Thoracic aorta (tissue), 1 donor: ENCODE measurements around the genes MIF, SUSD2 and SNRPD3.

- RAMPAGE, long total RNA: no peak
Observed at GRCh38 chr22:23882681-23882964, 11.6 kb upstream of the MIF start.

DNA sequence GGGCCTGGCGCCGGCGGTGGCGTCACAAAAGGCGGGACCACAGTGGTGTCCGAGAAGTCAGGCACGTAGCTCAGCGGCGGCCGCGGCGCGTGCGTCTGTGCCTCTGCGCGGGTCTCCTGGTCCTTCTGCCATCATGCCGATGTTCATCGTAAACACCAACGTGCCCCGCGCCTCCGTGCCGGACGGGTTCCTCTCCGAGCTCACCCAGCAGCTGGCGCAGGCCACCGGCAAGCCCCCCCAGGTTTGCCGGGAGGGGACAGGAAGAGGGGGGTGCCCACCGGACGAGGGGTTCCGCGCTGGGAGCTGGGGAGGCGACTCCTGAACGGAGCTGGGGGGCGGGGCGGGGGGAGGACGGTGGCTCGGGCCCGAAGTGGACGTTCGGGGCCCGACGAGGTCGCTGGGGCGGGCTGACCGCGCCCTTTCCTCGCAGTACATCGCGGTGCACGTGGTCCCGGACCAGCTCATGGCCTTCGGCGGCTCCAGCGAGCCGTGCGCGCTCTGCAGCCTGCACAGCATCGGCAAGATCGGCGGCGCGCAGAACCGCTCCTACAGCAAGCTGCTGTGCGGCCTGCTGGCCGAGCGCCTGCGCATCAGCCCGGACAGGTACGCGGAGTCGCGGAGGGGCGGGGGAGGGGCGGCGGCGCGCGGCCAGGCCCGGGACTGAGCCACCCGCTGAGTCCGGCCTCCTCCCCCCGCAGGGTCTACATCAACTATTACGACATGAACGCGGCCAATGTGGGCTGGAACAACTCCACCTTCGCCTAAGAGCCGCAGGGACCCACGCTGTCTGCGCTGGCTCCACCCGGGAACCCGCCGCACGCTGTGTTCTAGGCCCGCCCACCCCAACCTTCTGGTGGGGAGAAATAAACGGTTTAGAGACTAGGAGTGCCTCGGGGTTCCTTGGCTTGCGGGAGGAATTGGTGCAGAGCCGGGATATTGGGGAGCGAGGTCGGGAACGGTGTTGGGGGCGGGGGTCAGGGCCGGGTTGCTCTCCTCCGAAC is at the start of gene MIF:
MIF (plus strand) TSS at position 42 of the 1,001 bp plus-strand sequence.
- RAMPAGE, long total RNA: start-site peak on the plus strand centred at position 71 of the sequence, 64 bp wide, 2,306 reads

DNA sequence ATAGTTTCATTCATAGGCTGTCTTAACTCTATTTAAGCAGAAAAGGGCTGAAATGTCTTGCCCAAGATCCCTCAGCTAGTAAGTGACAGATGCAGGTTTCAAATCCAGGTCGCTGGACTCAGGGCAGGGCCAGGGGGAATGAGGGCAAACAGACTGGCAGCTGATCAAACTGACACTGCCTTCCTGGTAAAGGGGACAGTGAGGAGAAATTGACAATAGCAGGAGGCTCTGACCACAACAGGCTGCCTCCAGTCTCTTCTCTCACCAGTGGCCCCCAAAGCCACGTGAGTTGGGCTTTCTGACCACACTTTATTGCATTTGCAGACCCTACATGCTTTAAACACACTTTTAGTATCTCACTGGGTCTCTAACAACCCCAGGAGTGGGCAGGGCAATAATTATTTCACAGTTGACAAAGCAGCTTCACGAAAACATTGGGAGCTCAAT is 16.6 kb downstream of the MIF start:
- RAMPAGE, long total RNA: no peak

GRCh38 chr22:24066252-24066693 is 55.2 kb downstream of the CABIN1 start:
- RAMPAGE, long total RNA: no peak

DNA sequence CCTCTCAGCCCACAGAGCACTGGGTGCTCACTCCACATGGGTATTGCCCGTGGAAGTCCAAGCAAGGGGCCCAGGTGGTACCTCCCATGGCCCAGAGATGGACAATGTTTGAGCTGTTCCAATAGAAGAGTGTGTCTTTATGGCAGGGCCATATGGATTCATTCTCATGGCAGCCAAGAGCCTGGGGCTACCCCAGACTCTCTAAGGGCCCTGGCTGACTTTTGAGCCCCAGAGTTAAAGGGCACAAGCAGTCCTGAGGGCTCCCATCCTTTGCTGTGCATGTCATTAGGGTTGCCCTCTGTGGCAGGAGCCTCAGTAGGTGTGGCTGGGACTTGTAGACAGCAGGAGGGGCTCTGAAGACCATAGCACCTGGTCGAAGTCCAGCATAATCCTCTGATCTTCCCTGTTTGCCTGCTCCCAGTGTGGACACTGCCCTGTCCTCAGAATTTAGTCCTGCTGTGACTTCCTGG is 33.1 kb upstream of the SUSD2 start:
- RAMPAGE, long total RNA: no peak

DNA sequence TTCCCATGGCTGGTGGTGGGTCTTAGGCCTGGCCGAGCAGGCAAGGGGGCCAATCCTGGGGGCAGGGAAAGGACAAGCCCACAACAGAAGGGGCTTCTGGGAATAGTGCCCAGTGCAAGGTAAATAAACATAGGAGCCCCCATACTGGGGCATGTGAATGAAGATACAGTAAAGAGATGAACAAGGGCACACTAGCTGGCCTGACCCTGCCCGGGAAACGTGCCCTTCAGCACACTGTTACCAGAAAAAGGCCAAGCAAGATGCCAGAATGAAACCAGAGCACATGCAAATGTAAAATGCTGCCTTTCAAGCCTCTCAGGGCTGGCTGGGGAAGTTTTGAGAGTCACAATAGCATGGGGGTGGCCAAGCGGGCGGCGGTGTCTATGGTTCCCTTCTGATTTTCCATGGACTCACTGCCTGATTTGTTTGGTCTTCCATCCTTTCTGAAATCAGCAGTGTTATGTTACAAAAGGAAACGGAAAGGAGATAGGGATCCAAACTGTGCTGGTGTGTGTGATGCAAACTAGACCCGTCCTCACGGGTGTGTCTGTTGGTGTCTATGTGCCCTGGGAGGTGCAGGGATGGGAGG is 18.9 kb upstream of the SUSD2 start:
- RAMPAGE, long total RNA: no peak

GRCh38 chr22:24180959-24181679 is at the start of gene SUSD2:
Gene SUSD2 (plus strand): TSS chr22:24181487.
- RAMPAGE, long total RNA: no peak

DNA sequence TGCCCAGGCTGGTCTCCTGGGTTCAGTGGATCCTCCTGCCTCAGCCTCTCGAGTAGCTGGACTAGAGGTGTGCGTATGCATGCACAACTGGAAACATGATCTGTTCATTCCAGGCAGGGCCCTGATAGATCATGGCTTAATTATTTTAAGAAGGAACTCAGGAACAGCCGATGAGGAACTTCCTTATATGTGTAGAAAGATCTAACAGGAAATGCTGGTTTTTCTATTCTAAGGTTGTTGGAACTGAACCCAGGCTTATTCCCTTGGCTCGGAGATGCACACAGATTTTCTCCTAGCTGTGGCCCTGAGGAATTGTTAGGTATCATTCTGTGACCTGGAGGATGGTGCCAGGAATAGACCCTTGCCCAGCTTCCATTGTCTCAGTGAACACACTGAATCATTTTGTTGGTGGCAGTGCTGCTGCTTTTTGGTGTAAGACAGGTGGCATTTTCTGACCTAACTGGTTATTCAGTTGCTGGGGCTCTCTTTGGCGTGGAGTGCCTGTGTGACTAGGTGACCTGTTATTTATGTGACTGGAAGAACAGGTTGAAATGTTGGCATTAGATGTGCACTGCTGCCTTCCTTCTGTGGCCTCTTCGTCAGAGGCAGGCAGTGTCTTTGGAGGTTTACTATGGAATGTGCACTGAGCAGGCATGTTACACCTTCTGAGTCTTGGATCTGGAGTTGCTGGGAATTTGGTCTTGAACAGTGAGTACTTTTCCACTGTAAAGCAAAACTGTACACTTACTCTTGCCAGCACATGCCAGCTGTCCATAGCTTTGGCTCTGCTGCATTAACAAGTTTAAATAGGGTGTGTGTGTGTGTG is 32.6 kb downstream of the SPECC1L start:
- RAMPAGE, long total RNA: no peak

DNA sequence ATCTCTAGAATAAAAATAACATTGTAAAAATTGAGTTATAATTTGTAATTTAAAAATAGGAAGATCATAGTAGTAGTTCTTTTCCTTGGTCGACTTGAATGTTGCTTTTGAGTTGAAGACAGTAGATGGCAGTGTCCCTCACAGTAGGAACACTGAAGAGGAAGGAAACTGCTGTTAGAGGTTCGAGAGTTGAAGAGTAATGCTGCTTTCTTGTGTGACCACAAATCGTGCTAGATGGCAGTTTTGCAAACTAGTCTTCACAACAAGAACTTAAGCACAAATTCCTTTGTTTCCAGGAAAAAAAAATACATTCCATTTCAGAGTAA is 54.4 kb downstream of the SPECC1L start:
- RAMPAGE, long total RNA: no peak

DNA sequence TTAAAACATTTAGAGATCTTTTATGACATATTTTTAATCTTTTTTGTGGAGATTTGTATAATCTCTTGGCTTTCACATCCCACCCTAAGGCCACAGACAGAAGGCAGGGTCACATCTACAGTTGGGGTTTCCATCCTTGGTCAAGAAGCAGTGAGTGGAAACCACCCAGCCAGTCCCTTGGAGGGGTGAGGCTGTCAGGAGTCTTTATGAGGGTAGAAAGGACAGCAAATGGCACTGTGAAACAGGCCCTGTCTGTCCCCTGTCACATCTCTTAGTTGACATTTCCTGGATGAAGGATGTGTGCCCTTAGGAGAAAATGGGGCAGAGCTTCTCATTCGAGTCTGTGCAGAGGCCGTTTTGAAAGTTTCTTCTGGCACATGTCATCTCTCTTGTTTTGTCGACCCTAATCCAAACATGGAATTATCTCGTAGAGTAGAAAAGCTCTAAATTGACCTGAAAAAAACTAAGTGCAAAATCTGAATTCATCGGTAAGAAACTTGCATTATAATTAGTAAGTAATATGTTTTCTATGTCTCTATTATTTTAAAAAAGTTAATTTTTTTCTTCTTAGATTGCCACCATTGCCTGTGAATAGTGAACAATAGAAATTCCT is 24.4 kb upstream of the ADORA2A start:
- RAMPAGE, long total RNA: no peak

DNA sequence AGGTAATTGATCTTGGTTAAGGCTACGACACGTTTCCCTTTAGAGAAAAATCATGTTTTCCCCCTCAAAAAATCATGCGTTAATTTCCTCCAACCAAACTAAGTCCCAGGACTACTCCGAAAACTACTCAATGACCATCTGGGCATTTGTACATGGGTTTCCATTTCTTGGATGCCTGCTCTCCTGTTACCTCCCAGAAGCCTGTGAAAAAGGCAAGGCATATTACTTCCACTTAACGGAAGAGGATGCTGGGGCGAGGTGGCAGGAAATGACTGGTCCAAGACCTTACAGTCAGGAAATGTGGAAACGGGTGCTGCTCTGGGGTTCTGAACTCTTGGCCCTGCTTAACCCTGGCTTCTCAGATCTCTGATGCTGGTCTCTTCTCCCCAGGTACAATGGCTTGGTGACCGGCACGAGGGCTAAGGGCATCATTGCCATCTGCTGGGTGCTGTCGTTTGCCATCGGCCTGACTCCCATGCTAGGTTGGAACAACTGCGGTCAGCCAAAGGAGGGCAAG is 12.9 kb downstream of the ADORA2A start:
- RAMPAGE, long total RNA: no peak

DNA sequence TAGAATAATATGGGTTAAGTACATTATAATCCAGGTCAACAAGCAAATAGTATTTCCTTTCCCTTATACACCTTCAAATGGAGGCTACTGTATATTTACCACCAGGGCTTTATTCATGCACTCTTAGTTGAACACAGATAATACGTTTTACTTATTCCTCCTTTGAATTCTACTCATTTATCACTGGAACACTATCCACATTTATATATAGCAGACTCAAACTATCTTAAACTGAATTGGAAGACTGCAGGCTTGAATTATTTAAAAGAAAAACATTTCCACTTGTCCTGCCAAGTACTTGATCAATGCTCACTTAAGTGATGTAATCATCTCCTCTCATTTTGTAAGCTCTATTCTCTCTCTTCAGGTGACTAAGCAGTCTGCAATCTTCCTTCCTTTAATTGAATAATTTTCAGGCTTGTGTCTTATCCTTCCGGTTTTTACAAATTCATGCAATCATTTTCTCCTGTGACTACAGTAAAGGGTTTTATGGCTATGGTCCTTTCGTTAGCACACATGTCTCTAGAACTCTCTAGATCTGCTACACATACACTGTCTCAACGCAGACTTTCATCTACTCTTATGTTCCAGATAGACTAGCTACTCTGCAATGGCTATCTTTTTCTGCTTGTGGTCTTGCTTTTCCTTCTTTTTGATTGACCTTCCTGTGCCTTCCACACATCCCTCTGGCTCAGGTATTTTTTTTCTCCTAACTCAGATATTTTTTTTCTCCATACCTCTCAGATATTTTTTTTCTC is 12.6 kb upstream of the UPB1 start:
- RAMPAGE, long total RNA: no peak

GRCh38 chr22:24493550-24494029 is 1.5 kb upstream of the UPB1 start:
- RAMPAGE, long total RNA: no peak

- RAMPAGE, long total RNA: no peak
Observed at GRCh38 chr22:24506948-24507493, 11.9 kb downstream of the UPB1 start.

DNA sequence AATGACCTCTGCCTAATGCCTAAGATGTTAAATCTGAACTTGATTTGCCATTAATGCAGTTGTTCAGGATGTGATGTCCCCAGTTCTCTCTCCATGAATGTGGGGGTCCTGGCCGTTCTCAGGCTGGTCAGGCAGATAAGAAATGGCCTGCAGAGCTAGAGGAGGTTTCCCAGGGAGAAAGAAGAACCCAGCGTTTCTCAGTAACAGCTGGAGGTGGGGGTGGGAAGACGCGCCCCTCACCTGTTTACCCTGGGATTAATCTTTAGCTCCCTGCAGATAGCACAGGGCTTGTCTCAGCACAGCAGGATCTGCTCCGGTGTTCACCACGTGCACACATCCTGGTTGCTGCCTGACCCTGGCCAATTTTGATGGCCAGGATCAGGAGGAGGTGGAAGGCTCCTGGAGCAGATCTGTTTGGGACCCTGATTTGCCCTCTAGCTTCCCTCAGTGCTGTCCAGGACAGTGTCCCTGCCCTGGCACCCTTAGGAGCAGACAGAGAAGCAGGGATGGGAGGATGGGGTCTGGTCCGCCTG is 19.0 kb downstream of the UPB1 start:
- RAMPAGE, long total RNA: no peak

- RAMPAGE, long total RNA: start-site peak on the plus strand at chr22:24555955-24556031, 374 reads
Observed at GRCh38 chr22:24555304-24556409, at the start of gene SNRPD3. Gene SNRPD3 (plus strand): TSS chr22:24555999.

DNA sequence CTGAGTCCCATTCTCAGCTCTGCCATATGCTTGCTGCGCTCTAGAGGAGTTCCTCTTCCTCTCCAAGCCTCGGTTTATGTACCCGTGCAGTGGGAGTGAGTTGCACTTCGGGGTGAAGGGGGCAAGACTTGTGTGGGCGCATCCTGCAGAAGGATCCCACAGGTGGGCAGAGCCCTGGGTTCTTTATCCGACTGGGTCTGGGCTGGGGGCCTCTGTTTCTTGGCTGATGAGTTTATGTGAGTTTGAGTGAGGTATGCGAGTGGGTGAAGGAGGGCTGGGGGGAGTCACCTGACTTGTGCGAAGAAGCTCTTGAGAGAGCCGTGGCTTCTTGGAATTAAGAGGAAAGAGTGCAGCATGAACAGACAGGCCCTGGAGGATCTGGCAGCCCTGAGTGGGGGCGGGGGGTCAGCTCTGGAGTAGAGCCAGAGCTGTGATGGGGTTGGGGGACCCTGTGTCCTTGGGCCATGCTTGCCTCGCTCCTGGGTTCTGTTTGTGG is 421 bp downstream of the GGT1 start:
- RAMPAGE, long total RNA: no peak

DNA sequence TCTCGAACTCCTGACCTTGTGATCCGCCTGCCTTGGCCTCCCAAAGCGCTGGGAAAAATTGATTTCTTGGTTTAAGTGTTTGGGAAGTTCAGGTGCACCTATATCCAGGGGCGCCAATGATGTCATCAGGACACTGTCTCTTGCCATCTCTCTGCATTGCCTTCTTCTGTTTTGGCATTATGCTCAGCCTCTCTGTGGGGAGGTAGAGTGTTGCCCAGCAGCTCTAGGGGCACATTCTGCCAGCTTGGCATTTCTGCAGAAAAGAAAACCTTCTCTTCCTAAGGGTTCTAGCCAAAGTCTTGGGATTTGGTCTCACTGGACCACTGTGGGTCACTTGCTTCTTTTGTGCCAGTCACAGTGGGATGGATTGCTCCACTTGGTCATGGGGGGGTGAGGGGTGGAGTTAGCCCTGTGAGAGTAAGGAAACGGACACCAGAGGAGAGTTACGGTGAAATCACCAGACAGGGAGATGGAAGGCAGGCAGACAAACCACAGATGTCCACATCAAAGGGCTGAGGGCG is 10.7 kb downstream of the SGSM1 start:
- RAMPAGE, long total RNA: no peak

DNA sequence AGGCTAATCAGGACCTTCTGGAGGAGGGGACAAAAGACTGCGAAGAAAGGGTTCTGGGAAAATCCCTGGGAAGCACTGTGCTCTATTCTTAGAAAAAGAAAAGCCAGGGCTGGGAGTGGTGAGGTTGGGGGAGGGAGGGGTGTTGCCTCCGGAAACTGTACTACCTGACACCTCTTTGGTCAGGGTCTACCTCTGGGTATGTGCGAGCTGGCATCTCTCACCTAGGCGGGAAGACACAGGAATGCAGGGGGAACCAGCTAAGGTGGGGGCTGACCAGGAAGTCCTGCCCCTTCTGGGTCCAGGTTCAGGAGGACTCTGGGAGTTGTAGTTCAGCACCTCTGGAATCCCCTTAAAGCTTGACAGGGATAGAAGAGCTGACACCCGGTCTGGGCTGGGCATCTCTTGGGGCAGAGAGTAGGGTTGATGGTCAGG is 2.3 kb upstream of the KIAA1671 start:
- RAMPAGE, long total RNA: no peak

- RAMPAGE, long total RNA: no peak
Observed at GRCh38 chr22:24983217-24983766, 30.8 kb downstream of the KIAA1671 start.